ENCODE measurements around a stretch of chr12.

DNA sequence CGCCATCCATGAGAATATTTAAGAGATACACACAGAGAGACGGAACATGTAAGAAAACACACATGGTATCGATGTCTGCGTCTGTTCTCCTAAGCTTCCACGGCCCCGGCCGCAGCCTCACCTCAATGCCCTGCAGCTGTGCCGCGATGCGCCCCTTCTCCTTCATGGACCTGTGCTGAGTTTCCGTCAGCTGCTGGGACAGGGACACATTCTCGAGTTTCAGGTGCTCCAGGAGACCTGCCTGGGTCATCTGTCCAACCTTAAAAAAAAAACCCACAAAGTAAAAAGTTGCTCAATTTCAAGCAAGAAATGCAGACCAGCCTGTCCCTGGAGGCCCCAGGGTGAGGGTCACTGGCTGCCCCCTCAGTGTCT lies 30.5 kb downstream of the GOLGA3 start:
- RRBS, result no CpG with 5 or more reads among the region's 12 CpGs

GRCh38 chr12:132847236-132848376 lies 18.9 kb upstream of the GOLGA3 start:
- RRBS, result 82% methylated on average over 4 of the region's 34 CpGs

- RRBS, result 4% methylated on average over 10 of the region's 60 CpGs
These were observed 370 bp downstream of the CHFR start for GRCh38 chr12:132886957-132887512.

All from iris pigment epithelial cell (primary cell).